ENCODE measurements around the gene ERI3.

GRCh38 chr1:43359413-43359693 lies 572 bp downstream of the CDC20 start:
- PRO-cap: no peak

GRCh38 chr1:43373443-43374007 lies 5.7 kb upstream of the ELOVL1 start:
- PRO-cap: no peak

- PRO-cap: no peak
Measured at GRCh38 chr1:43381811-43382613, 7.6 kb downstream of the MED8 start.

DNA sequence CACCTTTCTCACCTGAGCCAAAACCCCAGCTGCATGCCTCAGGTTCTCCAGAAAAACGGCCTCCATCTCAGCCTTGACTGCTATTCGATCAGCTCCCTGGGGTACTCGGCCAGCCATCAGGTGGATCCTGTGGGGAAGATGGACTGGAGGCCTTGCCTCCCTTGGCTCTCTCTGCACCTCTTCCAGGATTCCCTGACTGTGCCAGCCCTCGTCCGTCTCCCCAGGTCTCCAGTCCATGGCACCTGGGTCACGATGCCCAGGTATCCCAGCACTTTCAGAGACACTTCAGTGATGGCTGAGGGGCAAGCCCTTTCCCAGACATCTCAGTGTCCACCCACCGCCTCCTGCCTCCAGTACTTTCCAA lies 1.6 kb downstream of the HYI start:
- PRO-cap: no peak

DNA sequence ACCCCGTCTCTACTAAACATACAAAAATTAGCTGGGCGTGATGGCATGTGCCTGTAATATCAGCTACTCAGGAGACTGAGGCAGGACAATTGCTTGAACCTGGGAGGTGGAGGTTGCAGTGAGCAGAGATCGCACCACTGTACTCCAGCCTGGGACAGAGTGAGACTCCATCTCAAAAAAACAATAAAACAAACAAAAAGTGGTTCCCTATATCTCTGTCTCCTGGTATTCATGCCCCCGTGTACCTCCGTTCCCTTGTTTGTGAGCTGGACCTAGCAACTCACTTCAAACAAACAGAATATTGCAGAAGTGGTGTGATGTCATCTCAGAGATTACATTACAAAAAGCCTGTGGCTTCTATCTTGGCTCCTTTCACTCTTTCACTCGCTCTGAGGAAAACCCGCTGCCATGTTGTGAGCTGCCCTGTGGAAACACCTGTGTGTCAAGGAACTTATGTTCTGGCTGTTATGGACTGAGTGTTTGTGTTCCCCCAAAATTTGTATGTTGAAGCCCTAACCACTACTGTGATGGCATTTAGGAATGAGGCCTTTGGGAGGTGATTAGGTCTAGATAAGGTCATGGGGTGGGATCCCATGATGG lies 7.2 kb upstream of the HYI start:
- PRO-cap: no peak

- PRO-cap: no peak
Measured at GRCh38 chr1:43534720-43535114, 4.0 kb downstream of the PTPRF start.

DNA sequence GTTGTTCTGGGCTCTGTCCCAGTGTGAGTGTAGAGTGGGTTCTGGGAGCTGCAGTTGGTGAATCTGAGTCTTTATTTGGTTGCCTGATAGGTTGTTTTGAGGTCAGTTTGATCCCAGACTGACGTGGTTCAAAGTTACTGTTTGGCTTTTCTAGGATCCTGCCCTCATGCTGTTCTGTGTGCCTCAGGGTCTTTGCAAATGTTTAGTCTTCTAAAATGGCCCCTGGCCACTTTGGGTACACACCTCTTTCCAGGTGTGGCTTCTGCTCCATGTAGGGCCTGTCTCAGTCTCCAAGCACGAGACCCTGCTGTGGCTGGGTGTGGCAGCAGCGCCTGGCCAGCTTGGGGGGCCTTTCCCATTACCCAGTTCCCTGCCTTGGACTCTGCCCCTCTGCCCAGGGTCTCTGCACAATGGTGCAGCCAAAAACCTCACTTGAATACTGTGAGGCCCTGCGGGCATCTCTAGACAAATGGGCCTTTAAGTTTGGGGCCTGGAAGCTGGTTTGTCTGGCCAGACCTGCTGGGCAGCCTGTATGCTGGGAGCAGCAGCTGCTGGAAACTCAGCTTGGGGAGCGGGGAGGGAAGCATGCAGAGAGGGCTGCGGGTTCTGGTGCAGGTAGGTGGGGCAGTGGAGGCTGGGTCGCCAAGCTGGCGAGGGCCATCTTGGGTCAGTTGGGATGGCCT lies 5.6 kb downstream of the PTPRF start:
- PRO-cap: no peak

GRCh38 chr1:43552588-43553392 lies 22.1 kb downstream of the PTPRF start:
- PRO-cap: no peak

GRCh38 chr1:43610980-43611735 lies 38.8 kb upstream of the KDM4A start:
- PRO-cap: no peak

GRCh38 chr1:43620715-43621251 lies 29.2 kb upstream of the KDM4A start:
- PRO-cap: no peak

GRCh38 chr1:44261419-44262296 lies 48.4 kb downstream of the DMAP1 start:
- PRO-cap: no peak

- PRO-cap: no peak
Measured at GRCh38 chr1:44274637-44275195, 61.4 kb downstream of the DMAP1 start.

DNA sequence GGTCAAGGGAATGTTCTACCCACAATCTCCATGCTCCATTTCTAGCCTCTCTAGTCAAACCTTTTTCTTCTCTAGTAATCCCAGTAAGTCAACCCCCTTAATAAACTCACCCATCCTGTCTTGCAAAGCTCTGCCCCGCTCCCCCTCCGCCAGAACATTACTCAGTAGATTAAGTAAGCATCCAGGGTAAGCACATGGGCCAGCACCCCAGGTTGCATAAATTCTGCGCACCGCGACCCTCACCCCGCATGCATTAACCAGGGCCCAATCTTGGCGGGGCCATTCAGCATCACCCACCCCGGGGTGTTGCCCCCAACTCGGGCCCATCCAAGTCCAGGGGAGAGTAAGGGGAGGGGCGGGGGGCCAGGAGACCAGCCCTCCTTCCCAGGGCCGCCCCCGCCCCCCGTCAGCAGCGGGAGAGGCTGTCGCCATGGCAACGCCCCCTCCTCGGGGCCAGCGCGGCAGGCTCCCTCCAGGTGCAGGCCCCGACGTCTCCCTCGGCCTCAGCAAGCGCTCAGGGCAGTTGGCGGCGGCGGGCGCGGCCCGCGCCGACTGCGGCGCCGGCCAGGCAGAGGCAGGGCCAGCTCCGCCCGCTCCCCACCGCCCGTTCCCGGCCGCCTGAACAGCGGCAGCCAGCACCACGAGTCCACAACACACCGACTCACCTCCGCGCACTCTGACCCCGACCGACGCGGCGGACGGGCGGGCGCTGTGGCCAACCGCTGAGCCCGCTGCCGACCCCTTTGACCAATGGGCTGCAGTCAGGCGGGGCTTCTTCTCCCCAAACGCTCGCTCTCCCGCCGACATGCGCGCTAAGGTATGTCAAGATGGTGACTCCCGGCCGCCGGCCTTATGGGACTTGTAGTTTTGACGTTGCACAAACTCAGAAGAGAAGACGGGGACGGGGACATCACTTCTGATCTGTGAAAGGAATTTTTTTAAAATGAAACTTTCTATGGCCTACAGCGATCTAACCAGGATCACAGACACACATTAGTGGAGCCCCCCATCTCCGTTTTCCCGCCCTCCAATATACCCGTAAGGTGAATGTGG lies at the start of gene ERI3:
TSS of gene ERI3 (minus strand) at position 663 of the 1,053 bp plus-strand sequence.
- PRO-cap: bidirectional peak, plus-strand start at position 886 of the sequence, minus-strand start at position 620 of the sequence

- PRO-cap: no peak
Measured at GRCh38 chr1:44422140-44422834, 17.2 kb downstream of the RNF220 start.

DNA sequence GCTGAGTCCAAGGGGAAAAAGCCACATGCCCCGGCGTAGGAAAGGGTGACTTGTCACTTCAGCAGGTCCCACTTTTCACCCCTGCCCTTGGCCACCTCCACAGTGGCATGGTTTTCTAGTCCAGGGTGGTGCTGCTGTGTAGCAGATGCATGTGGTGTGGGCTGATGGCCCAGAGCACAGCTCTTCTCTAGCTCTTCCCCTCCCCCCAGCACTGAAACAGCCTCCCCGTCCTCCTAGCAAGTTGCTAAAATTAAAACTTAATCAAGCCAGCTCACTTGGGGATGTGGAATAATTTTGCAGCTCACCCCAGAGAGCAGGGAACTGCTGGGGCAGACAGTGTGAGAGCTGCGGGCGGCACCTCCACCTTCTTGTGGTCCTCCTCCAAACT lies 91.5 kb downstream of the RNF220 start:
- PRO-cap: no peak

GRCh38 chr1:44545958-44546429 lies 128.3 kb downstream of the TMEM53 start:
- PRO-cap: no peak

- PRO-cap: no peak
Measured at GRCh38 chr1:44635275-44635697, 39.0 kb downstream of the TMEM53 start.

DNA sequence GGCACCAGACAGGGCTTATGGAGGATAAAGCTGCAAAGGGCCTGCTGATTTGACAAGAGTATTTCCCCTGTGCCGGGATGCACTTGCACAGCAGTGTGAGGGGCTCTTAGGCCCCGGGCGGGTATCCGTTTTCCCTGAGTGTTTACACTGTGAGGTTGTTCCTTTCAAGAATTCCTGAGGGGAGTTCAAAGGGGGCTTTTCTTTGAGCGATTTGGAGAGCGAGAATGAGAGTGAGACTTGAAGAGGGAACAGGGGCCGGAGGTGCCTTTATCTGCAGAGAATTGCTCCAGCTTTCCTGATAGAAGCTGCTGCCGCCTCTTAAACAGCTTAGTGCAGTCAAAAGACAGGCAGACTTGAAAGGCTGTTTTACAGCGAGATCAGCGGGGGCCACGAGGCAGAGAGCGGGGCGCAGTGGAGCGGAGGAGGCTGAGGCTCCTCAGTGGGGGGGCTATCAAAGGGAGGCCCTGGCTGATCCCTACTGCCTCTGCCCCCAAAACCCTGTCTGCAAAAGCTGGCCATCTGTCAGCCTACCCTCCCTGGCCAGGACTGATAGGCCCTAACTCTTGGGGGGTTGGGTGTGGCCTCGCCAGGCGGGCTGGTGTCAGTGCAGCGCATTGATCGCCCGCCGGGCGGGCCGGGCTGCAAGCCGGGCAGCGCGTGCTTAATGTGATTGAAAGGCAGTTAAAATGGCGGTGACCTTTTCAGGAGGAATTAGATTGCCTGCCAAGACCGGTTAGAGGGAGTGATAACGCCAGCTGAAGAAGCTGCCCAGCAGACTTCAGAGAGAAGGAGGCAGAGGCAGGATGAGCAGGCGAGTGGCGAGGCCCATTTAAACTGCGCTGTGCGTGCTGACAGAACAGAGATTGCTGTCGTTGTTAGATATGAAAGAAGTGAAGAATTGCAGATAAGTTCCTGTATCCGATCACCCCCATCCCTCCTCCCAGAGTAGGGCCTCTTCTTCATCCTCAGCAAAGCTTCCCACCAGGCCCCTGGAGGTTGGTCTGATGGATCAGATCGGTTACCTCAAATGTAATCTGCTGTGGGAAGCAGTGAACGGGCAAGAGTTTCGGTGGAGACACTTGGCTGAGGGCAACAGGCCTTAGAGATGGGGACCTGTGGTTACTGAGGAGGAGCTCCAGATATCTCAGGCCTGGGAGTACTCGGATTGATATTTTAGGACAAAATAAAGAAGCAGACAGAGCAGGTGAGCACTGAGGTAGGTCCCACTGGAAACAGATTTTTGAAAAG lies 36.3 kb downstream of the TMEM53 start:
- PRO-cap: no peak

- PRO-cap: unidirectional peak, minus-strand start at chr1:44721903
Measured at GRCh38 chr1:44721175-44722025, 18.2 kb upstream of the KIF2C start.

DNA sequence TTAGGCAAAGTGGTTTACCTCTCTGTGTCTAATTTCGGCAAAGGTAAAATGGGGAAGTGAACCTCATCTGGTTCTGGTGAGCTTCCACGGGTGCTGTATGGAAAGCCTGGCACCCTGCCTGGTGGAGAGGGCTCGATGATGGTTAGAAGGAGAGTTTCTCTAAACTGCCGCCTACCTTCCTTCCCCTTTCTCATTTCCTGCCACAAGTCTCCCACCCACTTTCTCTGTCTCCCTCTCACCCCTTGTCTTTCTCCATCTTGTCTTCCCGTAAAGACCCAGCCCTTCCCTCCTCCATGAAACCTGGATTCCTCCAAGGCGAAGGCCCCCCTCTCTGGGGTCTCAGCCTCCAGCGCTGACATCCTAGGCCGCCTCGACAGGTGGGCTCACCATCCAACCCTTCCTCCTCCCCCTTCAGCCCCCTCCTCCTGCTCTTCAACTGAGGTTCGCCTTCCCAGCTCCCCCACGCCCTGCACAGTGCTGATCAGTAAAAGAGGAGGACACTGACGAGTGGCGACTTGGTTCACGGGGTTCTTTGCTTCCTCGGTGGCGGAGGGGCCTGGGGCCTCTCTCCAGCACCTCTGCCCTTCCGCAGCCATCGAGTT lies 16.0 kb upstream of the KIF2C start:
- PRO-cap: no peak

Measured in left common carotid artery plus branches (tissue), 1 donor.